HEK293 (cell line): ENCODE results near the gene KCNJ15.

DNA sequence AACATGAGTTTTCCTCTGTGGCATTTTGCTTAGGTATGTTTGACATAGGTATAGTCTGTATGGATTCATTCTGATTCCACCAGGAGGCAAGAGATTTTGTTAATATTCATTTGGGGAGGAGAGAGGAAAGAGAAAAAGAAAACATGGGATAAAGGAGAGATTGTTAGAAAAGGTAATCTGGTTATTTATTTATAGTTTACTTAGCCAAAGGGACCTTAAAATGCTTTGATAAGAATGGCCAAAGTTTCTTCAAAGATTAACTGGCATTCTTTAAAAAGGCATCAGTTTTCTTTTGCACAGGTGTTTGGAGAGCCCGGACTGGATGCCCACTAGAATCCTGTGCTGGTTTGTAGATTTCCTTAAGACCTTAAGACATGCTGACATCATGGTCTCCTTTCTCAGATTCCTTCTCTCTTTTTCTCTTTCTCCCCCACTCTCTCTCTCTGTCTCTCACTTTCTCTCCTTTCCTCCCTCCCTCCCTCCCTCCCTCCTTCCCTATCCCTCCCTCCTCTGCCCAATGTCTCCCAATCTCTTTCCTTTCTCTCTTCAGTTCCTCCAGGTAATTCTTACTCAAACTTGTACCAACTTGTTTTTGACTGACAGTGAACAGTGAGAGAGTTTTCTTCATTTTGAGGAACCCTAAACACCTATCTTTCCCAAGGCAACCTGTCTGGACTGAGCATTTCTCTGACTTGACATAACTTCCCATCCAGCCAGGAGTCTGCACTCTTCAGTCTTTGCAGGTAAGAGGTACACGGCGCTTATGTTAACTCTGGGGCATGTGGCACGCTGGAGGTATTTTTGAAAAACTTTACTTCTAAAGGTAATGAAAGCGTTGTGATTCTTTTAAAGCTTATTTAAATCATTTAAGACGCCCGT is at the start of gene KCNJ15:
TSS of gene KCNJ15 (plus strand) at position 549 of the 879 bp plus-strand sequence.
- PRO-cap, result no peak
- RRBS, 2 experiments, result no CpG with 5 or more reads among the region's 7 CpGs

- PRO-cap, result no peak
- RRBS, 2 experiments, result no CpG with 5 or more reads among the region's 14 CpGs
Measured at GRCh38 chr21:38343362-38344664, 87.0 kb downstream of the KCNJ15 start.

DNA sequence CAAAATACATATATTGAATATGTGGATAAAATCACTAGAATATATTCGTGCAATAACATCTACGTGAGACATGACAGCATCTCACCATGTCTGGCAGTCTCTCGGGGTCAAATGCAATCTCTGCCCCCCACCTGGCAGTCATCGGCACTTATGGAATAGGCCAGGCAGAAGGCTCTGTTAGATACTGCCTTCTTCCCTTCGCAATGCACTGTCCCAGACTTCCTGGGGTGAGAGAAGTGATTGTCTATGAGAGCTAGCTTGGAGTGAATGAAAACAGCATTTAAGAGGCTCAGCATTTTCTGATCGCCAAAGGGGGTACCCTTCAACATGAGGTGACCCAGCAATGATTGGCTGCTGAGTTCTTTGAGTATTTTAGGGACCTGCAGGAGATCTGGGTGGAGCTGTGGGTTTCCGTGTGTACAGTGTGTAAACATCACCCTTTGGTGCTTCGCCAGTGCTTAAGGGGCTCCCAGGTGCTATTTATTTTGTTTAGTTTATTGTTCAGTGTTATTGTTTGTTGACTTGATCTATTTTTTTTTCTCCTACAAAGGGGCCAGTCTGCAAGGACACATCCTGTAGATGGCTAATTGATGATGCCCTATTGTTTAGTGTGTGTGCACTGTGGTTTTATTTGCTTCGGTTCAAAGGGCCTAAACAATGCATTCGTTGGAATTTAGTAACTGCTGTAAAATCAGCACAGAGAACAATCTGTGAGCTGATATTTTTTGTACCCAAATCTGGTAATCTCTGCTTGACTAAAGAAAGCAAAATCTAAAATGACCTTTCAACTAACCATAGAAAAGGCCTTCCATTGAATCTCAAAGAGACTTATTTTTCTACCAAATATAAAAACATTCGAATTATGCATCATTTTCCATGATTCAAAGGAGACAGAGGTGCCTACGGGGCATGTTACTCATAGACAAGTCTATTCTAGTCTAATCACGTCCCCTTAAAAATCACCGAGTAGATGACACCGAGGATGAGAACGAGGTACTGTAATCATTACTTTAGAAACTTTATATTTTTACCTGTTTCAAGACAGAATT is 10.0 kb downstream of the ERG start:
- PRO-cap, result no peak
- RRBS, 2 experiments, result no CpG with 5 or more reads among the region's 16 CpGs

GRCh38 chr21:38496272-38496567 is 2.1 kb downstream of the ERG start:
- PRO-cap, result no peak
- RRBS, 2 experiments, result no CpG with 5 or more reads among the region's 2 CpGs

GRCh38 chr21:38759854-38760207 is 45.9 kb upstream of the ETS2 start:
- PRO-cap, result no peak
- RRBS, 2 experiments, result no CpG with 5 or more reads among the region's 6 CpGs

GRCh38 chr21:38808366-38809092 is 2.8 kb downstream of the ETS2 start:
- PRO-cap, result no peak
- RRBS, 2 experiments, result no CpG with 5 or more reads among the region's 4 CpGs

GRCh38 chr21:38821912-38822371 is 16.2 kb downstream of the ETS2 start:
- PRO-cap, result no peak
- RRBS, 2 experiments, result no CpG with 5 or more reads among the region's 8 CpGs

DNA sequence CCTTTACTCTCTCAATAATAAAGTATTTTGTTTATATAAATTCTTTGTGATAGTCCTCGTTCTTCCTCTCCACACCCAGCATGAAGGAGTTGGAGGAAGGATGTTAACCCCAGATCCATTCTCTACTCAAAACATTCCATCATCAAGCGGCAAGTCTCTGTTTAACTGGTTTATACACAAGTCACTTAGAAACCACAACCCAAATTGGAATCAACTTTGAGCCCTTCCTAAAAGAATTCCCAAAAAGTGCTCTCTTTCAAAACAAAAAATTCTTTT is 19.1 kb downstream of the ETS2 start:
- PRO-cap, result no peak
- RRBS, 2 experiments, result no CpG with 5 or more reads among the region's 2 CpGs

DNA sequence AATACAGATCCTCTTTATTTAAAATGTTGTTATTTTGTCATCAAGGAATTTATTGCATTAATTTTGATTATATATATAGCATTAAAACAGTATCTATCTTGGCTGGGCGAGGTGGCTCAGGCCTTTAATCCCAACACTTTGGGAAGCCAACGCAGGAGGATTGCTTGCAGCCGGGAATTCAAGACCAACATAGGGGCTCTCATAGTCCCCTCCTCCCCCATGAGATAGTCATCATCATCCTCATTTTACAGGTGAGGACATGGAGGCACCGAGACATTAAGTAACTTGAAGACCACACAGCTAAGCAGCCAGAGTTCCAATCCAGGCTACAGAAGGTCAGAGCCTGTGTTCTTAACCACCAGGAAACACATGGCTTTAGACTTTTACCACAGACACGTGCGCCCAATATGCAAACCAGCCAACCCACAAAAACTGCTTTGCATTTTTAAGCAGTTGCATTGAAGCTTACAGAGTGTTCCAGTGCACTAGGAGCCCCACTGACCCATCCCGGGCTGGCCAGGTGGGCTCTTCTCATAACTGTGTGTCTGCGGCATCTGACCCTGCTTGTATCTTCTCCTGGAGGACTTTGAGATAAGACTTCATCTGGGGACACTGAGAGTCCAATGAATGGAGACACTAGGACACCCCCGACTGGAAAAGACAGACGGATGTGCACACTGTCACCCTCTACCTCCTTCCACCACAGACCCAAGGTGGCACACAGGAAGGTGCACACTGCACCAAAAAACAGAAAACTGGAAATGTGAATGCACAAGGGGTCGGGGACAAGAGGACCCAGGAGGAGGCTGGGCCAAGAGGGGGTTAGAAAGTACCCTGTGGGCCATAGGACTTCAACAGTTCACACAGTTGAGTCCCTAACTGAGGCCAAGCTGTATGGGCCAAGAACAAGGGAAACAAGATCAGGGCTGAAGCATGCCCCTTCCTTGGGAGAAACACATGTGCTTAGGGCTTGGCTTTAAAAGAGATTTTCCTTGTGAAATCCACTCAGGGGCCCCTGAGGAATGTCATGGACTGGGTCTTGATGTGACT is 56.4 kb downstream of the ETS2 start:
- PRO-cap, result no peak
- RRBS, 2 experiments, result no CpG with 5 or more reads among the region's 11 CpGs

GRCh38 chr21:38909593-38910262 is 104.0 kb downstream of the ETS2 start:
- PRO-cap, result no peak
- RRBS, 2 experiments, result no CpG with 5 or more reads among the region's 10 CpGs

DNA sequence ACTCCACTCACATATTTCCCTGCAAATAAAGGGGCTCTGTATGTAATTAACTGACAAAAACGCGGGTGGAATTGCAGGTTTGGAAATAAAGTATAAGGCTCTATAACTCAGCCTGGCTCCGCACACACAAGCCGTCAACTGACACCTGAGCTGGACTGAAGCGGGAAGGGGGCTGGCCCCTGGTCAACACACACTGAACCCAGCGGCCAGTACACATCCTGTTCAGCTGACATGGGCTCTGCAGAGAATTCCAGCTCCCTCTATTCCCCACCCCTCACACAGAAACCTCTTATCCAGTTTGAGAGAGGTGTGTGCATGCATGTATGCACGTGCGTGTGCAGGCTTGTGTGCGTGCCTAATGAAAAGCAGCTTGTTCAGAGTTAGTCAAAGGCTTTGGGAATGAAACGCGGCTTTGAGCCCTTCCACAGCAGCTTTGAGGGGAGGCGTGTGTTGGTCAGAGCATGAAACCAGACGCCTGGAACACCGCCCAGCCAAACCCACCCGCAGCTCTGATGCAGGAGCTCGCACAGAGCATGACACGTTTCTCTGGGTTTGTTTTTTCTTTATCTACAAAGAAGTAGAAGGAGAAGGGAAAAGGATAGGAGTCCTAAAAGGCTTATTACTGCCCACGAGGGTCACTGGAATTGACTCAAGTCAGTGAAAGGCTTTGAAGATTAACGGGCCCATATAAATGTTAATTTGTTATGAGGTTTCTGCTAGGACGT is 184.1 kb downstream of the ETS2 start:
- PRO-cap, result bidirectional peak, plus-strand start outside the sequence, minus-strand start at position 511 of the sequence
- RRBS, 2 experiments, result no CpG with 5 or more reads among the region's 20 CpGs

DNA sequence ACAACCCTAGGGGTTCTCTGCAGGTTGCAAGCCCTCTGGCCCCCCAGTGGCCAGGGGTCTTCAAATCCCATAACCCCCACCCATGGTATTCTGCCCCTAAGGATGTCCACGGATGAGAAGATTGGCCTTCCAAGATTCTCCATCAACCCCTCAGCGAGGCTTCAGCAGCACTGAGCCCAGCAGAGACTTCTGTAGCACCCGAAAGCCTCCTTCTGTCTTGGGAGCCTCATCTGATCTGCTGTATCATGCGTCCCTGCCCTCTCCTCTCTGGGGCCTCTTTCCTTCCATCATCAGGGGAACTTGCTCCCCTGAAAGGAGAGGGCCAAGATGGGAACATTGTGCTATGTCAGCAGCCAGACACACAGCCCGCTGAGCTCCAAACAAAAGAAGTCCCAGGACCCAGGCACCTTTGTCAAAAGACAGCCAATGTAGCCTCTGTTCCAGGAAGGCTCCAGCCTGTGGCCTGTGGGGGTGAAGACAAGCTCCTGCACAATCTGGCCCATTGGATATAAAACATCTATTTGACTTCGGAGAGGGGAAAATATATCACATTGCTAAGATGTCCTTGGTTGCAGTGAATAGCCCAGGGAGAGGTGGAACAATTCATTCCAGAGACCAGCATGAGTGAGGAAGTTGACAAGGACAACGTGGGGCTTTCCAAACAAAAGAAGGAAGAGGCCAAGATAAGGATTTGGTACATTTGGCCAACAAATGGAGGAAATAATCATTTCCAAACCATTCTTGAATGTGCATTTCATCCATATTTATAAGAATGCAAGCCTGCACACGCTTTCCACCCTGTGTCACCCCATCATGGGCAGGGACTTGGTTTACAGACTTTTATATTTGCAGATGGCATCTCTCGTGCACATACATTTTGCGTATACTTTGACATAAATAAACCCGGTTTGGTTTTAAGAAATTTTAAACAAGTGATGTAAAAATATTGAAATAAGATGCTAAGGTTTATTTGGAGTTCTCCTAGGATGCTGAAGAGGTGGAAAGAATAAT is 186.9 kb downstream of the ETS2 start:
- PRO-cap, result no peak
- RRBS, 2 experiments, result no CpG with 5 or more reads among the region's 11 CpGs

- PRO-cap, result no peak
- RRBS, 2 experiments, result no CpG with 5 or more reads among the region's 3 CpGs
Measured at GRCh38 chr21:38993476-38993926, 187.8 kb downstream of the ETS2 start.

- PRO-cap, result no peak
- RRBS, 2 experiments, result no CpG with 5 or more reads among the region's 8 CpGs
Measured at GRCh38 chr21:39067076-39067748, 116.0 kb downstream of the PSMG1 start.

DNA sequence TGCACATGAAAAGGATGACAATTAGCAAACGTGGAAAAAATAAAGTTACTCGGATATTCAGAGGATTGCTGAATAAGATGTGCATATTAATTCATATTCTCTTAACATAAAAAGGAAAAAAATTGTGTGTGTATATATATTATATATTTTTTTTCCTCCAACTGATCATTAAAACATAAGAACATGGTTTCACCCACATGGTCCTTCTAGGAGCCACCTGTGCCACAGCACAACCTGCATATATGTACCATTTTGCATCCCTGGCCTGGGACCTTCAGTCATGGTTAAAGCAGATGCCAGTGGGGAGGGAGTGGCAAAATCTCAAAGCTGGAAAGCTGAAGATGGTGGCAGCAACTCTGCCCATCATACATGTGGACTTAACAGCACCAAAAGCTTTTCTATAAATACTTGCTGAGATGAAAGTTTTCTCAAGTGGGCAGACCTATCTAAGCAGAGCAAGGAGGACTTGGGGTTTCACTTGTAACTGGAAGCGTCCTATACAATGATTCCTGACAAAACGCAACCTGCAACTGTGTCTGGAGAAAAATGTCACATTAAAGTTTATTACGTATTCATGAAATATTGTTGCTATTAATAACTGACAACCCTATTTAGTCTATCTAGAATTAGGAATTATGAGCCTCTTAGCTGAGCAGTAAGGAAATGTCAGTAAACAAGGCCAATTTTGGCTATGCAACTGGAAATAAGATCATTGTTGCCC is 47.1 kb downstream of the BRWD1 start:
- PRO-cap, result no peak
- RRBS, 2 experiments, result no CpG with 5 or more reads among the region's 5 CpGs

DNA sequence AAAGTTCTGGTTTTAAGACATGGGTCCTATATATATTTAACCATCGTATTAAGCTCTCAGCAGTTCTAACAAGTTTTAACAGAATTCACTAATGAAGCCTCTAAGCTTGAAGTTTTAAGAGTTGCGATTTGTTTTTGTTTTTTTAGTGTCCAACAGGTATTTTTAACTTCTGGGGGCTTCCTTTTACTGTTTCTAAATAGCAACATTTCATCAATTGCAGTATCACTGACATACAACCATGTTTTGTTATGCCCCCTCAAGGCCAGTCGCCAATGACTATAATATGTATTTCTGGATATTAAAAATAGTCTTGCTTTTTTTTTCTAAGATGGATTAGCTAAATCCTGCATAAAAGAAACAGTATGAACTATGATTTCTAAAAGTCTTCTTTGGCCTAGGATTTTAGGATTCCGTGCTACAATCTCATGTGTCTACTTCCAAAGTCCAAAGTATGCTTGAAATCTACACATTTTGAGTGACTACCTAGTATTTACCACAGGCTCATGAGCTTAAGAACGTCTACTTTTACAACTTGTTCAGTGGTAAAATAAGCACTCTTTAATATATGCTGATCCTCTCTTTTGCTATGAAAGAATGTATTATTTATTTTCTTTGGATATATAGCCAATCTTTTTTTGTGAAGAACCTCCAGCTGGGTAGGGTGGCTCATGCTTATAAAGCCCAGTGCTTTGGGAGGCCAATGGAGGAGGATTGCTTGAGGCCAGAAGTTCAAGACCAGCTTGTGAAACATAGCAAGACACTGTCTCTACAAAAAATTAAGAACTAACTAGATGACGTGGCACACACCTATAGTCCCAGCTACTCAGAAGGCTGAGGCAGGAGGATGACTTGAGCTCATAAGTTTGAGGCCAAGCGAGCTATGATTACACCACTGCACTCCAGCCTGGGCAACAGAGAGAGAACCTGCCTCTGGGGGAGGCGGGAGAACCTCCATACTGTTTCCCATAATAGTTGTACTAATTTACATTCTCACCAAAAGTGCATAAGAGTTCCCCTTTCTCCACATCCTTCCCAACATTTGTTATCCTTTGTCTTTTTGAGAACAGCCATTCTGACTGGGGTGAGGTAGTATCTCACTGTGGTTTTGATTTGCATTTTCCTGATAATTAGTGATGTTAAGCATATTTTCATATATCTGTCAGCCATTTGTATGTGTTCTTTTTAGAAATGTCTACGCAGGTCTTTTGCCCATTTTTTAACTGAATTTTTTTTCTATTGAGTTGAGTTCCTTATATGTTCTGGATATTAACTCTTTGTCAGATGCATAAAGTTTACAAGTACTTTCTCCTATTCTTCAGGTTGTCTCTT is 29.4 kb downstream of the BRWD1 start:
- PRO-cap, result no peak
- RRBS, 2 experiments, result no CpG with 5 or more reads among the region's 9 CpGs

- PRO-cap, result bidirectional peak, plus-strand start at chr21:39313017, minus-strand start at chr21:39312902
- RRBS, 2 experiments, result 2 to 3% methylated on average over 2 of the region's 30 CpGs
Measured at GRCh38 chr21:39312936-39313151, 588 bp downstream of the BRWD1 start.

GRCh38 chr21:39385127-39386270 is 5.4 kb downstream of the GET1 start:
- PRO-cap, result no peak
- RRBS, 2 experiments, result no CpG with 5 or more reads among the region's 60 CpGs

GRCh38 chr21:39387965-39388548 is 7.9 kb downstream of the GET1 start:
- PRO-cap, result bidirectional peak, plus-strand start at chr21:39388274, minus-strand start at chr21:39388203
- RRBS, 2 experiments, result no CpG with 5 or more reads among the region's 21 CpGs

GRCh38 chr21:39647529-39647921 is 34.8 kb downstream of the B3GALT5 start:
- PRO-cap, result no peak
- RRBS, 2 experiments, result no CpG with 5 or more reads among the region's 5 CpGs